ENCODE measurements around a stretch of chr2.

- PRO-cap: no peak
CAGE:
- cytosol, long polyA plus RNA: no peak
- long polyA plus RNA: no peak
- nucleus, long polyA plus RNA: no peak
Measured at GRCh38 chr2:132460269-132461018, 43.8 kb downstream of the GPR39 start.

DNA sequence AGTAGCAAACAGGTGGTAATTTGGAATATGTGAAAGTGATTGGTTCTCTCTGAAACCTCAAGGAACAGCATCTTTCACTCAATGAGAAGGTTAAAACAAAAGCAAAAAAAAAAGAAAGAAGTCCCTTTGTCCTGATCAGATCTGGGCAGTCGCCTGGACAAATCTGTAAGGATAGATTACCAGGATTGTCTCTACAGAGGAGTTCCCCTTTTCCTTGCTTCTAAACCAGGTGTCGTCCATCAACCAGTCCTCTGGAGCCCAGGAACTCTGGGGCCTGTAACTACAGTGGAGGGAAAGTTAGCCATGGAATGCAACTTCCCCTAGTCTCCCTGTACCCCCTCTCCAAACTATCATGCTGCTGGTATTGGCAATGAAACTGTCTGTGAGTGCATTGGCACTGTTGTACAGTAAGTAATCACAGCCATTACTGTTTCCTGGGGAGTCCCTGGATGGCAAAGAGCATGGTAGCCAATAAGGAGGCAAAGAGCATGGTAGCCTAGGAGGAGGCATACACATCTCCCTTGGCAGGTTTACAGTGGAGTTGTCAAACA lies 48.6 kb downstream of the GPR39 start:
- PRO-cap: no peak
CAGE:
- cytosol, long polyA plus RNA: no peak
- long polyA plus RNA: no peak
- nucleus, long polyA plus RNA: no peak

- PRO-cap: no peak
CAGE:
- cytosol, long polyA plus RNA: no peak
- long polyA plus RNA: no peak
- nucleus, long polyA plus RNA: no peak
Measured at GRCh38 chr2:132479001-132479710, 62.6 kb downstream of the GPR39 start.

DNA sequence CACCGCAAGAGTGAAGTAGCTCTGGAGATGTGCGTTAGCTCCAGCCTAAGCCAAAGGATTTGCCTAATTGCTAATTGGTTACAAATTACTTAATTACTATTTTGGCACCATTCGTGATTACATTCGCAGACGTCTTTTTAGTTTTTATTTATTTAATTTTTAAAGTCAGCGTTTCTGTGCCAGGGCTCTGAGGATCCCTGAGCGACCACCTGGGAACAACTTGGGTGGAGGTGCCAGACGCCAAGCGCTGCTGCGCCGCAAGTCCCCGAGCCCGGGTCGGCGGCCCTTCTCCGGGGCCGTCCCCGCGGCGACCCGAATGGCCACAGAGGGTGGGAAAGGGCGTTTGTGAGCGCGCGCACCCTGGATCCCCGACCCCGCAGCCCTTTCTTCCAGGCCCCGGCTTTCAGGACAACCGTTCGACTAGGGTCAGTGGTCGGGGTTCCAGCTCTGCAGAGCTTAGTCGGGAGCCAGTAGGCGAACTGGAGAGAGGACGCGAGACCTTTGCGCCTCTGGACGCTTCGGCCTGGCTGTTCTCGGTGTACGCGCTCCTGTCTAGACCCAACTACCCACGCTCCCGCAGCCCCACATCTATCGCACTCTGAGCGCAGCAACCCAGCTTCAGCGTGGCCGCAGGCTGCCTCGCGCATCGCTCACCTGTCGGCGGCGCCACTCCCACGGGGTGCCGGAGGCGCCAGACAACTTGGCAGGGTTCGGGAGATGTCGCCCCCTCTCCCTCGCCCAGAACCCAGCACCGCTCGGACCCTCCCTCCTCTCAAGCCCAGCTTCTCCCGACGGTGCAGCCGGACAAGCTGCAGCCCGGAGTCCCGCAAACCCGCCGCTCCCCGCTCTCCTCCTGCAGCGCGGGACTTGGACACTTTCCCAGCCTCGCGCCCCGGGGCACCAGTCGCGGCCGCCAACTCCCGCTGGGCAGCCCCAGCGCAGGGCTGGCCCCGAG lies 886 bp downstream of the LYPD1 start:
- PRO-cap: no peak
CAGE:
- cytosol, long polyA plus RNA: no peak
- long polyA plus RNA: no peak
- nucleus, long polyA plus RNA: no peak

DNA sequence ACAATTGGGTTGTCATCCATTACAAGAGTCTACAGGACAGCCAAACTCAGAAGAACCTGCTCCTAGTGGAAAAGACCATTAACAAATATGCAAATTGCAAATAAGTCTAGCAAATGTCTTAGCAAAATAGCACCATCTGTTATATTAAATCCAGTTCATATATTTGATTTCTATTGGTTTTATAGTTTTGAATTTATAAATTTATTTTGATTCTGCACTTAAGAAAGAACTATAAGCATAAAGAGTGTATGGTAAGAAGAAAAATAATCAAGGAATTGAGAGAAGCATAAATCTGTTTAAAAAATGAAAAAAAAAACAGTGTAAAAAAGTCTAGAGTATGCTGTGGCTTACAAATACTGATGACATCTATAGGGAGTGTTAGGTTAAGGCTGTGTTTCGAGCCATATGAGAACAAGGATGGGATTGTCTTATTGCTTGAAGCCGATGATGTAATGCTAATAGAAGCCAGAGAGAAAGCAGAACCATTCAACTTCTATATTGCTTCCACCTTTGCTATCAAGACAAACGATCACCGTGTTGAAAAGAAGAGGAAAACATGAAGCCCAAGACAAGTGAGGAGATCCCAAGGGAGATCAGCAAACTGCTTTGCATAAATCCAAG lies 206.4 kb downstream of the NCKAP5 start:
- PRO-cap: no peak
CAGE:
- cytosol, long polyA plus RNA: no peak
- long polyA plus RNA: no peak
- nucleus, long polyA plus RNA: no peak

DNA sequence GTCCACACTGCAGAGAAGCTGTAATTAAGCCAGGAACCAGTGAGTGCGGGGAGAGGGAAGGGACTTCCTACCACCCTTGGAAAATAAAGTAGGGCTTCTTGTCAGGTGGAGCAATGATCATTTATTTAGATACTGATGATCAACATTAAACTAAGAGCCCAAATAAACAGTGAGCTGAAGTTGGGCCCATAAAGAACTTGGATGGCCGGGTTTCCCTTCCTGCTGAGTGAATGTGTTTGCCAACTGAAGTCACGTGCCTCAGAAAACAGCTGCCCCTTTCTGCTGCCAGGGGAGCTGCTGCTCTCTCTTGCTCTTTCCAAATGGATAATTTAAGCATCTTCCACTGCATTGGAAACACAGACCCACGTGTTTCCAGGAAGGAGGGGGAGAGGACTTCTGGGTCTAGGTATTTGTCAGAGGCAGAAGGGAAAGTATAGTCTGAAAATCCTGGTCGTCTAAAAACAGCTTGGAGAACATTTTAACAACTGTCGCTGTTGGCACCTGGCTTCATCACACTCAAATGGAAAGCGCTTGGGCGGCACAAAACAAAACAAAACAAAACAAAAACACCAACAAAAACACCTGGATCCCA lies 22.9 kb upstream of the NCKAP5 start:
- PRO-cap: no peak
CAGE:
- cytosol, long polyA plus RNA: no peak
- long polyA plus RNA: no peak
- nucleus, long polyA plus RNA: no peak

DNA sequence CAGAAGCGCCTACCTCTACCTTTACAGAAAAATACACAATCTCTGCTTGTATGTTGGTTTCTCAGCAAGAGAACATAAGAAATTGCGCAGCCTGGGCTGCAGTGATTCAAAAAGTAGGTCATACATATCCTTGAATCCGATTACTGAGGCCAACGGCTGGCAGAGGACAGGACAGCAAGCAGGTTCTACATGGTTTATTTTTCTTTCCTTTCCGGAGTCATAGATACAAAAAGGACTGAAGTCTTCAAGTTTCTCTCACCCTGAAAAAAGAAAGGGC lies 266.7 kb upstream of the MGAT5 start:
- PRO-cap: no peak
CAGE:
- cytosol, long polyA plus RNA: no peak
- long polyA plus RNA: no peak
- nucleus, long polyA plus RNA: no peak

GRCh38 chr2:134177457-134178086 lies 76.3 kb upstream of the MGAT5 start:
- PRO-cap: no peak
CAGE:
- cytosol, long polyA plus RNA: no peak
- long polyA plus RNA: no peak
- nucleus, long polyA plus RNA: no peak

GRCh38 chr2:134203999-134204572 lies 49.8 kb upstream of the MGAT5 start:
- PRO-cap: no peak
CAGE:
- cytosol, long polyA plus RNA: no peak
- long polyA plus RNA: no peak
- nucleus, long polyA plus RNA: no peak

GRCh38 chr2:134251955-134252845 lies 1.7 kb upstream of the MGAT5 start:
- PRO-cap: no peak
CAGE:
- cytosol, long polyA plus RNA: no peak
- long polyA plus RNA: no peak
- nucleus, long polyA plus RNA: no peak

GRCh38 chr2:134307260-134307794 lies 53.5 kb downstream of the MGAT5 start:
- PRO-cap: no peak
CAGE:
- cytosol, long polyA plus RNA: no peak
- long polyA plus RNA: no peak
- nucleus, long polyA plus RNA: no peak

GRCh38 chr2:134739016-134739504 lies 20.3 kb upstream of the TMEM163 start:
- PRO-cap: no peak
CAGE:
- cytosol, long polyA plus RNA: no peak
- long polyA plus RNA: no peak
- nucleus, long polyA plus RNA: no peak

GRCh38 chr2:134933014-134933699 lies 14.5 kb downstream of the CCNT2 start:
- PRO-cap: no peak
CAGE:
- cytosol, long polyA plus RNA: no peak
- long polyA plus RNA: no peak
- nucleus, long polyA plus RNA: no peak

- PRO-cap: no peak
CAGE:
- cytosol, long polyA plus RNA: no peak
- long polyA plus RNA: no peak
- nucleus, long polyA plus RNA: no peak
Measured at GRCh38 chr2:134956176-134956637, 37.6 kb downstream of the CCNT2 start.

GRCh38 chr2:135635574-135636557 lies 104.6 kb downstream of the R3HDM1 start:
- PRO-cap: no peak
CAGE:
- cytosol, long polyA plus RNA: no peak
- long polyA plus RNA: no peak
- nucleus, long polyA plus RNA: start-site peak on the plus strand at chr2:135635919-135636167, 18 and 18 reads in 2 replicates

- PRO-cap: no peak
CAGE:
- cytosol, long polyA plus RNA: no peak
- long polyA plus RNA: no peak
- nucleus, long polyA plus RNA: no peak
Measured at GRCh38 chr2:135724216-135724840, 17.3 kb upstream of the UBXN4 start.

GRCh38 chr2:135863315-135863621 lies 13.0 kb downstream of the MCM6 start:
- PRO-cap: no peak
CAGE:
- cytosol, long polyA plus RNA: no peak
- long polyA plus RNA: no peak
- nucleus, long polyA plus RNA: no peak

- PRO-cap: no peak
CAGE:
- cytosol, long polyA plus RNA: no peak
- long polyA plus RNA: no peak
- nucleus, long polyA plus RNA: no peak
Measured at GRCh38 chr2:135983662-135984167, 1.7 kb downstream of the DARS1 start.

GRCh38 chr2:136112151-136112670 lies 5.7 kb downstream of the CXCR4 start:
- PRO-cap: no peak
CAGE:
- cytosol, long polyA plus RNA: no peak
- long polyA plus RNA: no peak
- nucleus, long polyA plus RNA: no peak

- PRO-cap: no peak
CAGE:
- cytosol, long polyA plus RNA: no peak
- long polyA plus RNA: no peak
- nucleus, long polyA plus RNA: no peak
Measured at GRCh38 chr2:136114000-136114248, 4.0 kb downstream of the CXCR4 start.